Metastatic Breast Carcinoma in the Ovary (tissue), 3 donors: ENCODE results near the genes MDK and CKAP5.

GRCh38 chr11:46121533-46122785, 705 bp upstream of the PHF21A start:
- PRO-cap, 3 experiments, result peak in 3 of 3 experiments; most common plus-strand start chr11:46121579 (in 3); most common minus-strand start chr11:46122307 (in 3)

DNA sequence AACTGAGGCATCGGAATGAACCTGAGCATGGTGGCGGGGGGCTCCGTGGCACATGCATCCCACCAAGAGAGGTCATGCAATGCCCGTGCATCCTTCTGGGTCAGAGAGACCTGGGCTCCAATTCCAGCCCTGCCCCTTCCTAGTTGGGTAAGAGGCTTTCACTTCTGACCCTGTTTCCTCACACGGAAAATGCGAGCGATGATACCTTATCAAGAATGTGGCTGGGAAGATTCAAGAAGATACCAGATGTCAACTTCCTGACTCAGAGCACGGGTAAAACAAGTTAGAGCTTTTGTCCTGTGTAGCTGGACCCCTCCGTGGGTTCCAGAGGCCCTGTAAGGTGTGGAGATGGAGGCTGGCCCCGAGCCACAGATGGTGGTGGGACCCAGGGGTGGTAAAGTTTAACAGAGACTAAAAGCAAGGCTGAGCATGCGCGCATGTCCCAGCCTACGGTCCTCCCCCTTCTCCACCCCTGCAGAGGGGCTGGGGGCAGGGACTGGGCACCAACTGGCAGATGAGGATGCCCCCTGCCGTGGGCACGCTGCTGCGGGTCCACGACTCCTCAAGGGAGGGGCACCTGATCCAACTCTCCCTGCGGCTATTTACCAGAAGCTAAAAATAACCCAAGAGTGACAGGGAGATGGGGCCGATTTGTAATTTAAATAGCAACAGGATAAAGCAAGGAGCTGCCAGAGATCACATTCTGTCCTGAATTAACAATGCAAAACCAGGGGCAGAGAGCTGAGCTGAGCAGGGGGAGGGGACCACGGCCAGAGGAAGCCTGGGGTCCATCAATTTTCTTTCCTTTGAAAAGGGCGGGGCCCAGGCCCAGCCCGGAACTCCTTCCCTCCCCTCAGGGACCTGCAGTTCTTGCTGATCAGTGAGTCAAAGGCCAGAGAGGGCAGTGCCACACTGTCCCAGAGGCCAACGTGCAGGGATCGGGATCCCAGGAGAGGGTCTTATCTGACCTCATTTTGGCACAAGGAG, 8.4 kb upstream of the DGKZ start:
- PRO-cap, 3 experiments, result peak in 1 of 3 experiments; most common plus-strand start position 661 of the sequence (in 1); most common minus-strand start position 449 of the sequence (in 1)

DNA sequence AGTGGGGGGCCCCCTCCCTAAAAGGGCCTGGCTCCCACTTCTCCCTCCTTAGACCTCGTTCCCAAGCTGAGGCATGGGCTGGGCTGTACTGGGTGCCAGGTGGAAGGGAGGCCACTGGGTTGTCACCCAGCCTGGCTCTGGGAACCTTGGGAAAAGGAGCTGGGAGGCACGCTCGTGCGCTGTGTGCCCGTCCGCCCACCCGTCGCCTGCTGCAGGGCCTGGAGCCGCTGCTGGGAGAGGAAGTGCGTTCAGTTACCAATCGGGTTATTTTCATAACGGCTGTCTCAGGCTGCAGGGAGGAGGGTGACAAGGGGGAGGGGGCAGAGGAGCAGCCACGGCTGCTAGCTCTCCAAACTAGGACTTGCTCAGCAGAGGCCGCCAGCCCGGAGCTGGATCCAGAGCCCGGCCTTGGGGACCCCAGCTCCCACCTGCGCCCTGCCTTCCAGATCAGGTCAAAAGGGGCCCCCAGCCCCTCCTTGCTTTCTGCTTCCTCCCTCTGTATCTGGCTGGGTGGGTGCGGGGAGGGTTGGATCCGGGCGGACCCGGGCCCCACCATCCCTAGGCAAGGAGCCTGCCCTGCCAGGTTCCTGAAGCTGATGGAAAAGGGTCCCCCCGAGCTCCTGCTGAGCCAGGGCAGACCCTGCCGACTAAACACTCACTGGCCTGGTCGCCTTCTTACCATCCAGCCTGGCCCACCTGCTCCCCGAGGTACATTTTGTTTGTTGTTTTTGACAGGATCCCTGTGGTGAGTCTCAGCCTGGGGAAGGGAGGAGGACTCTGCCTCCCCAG, 14.2 kb downstream of the DGKZ start:
- PRO-cap, 3 experiments, result peak in 3 of 3 experiments; most common plus-strand start position 309 of the sequence (in 3); most common minus-strand start position 211 of the sequence (in 2)

DNA sequence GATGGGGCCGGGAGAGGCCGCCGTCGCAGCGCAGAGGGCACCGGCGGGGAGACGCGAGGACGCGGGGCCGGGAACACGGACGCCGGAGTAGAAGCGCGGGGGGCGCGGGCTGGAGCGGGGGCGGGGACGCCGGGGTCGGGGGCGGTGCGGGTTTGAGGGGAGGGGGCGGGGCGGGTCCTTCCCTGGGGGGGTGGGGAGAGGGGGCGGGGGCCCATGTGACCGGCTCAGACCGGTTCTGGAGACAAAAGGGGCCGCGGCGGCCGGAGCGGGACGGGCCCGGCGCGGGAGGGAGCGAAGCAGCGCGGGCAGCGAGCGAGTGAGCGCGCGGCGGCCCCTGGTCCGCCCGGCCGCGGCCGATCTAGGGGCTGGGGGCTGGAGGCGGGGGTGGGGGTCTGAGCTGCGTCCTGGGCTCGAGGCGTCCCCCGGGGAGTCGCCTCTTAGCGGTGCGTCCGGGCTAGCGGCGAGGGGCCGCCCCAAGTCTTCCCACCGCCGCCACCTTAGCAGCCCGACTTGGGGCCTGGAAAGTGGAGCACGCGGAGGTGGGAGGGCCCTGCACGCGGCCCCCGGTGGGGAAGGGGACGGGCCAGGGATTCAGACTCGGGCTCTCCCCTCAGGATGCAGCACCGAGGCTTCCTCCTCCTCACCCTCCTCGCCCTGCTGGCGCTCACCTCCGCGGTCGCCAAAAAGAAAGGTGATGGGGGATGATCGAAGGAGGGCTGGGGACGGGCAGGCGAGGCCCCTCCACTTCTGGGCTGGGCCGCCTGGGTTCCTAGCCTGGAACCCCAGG, at the start of gene MDK:
Gene MDK, plus strand, starts transcription at position 227 of the 787 bp plus-strand sequence.
- PRO-cap, 3 experiments, result peak in 3 of 3 experiments; most common plus-strand start position 590 of the sequence (in 2); most common minus-strand start position 111 of the sequence (in 2)

GRCh38 chr11:46397331-46397985, 5.9 kb upstream of the CHRM4 start:
- PRO-cap, 3 experiments, result no peak in any of the 3 experiments

DNA sequence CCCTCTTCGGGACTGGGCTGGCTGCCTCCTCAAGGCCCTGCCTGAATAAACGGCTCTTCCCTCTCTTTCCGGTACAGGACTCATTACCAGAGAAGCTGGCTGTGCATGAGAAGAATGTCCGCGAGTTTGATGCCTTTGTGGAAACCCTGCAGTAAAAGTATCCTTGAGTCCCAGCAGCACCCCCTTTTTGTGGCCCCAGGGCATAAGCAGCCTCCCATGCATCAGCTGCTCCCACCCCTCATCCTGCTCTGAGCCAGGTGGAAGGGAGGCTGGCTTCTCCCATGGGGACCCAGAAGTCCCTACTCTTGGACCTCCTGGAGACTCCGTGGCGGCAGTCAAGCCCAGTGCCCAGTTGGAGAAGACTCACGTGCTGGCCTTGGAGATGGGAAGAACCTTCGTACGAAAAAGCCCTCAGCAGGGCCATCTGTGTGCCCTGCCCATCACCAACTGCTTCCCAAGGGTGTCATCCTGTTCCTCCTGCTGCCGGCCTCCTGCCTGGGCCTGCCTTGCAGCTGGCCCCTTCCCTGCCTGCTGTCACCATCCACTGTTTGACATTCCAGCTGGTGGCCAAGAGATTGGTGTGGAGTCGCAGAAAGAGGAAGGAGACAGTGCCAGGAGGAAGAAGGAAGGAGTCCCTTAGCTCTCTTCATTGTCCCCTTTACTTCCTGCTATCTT, 28.1 kb downstream of the ARHGAP1 start:
- PRO-cap, 3 experiments, result no peak in any of the 3 experiments

DNA sequence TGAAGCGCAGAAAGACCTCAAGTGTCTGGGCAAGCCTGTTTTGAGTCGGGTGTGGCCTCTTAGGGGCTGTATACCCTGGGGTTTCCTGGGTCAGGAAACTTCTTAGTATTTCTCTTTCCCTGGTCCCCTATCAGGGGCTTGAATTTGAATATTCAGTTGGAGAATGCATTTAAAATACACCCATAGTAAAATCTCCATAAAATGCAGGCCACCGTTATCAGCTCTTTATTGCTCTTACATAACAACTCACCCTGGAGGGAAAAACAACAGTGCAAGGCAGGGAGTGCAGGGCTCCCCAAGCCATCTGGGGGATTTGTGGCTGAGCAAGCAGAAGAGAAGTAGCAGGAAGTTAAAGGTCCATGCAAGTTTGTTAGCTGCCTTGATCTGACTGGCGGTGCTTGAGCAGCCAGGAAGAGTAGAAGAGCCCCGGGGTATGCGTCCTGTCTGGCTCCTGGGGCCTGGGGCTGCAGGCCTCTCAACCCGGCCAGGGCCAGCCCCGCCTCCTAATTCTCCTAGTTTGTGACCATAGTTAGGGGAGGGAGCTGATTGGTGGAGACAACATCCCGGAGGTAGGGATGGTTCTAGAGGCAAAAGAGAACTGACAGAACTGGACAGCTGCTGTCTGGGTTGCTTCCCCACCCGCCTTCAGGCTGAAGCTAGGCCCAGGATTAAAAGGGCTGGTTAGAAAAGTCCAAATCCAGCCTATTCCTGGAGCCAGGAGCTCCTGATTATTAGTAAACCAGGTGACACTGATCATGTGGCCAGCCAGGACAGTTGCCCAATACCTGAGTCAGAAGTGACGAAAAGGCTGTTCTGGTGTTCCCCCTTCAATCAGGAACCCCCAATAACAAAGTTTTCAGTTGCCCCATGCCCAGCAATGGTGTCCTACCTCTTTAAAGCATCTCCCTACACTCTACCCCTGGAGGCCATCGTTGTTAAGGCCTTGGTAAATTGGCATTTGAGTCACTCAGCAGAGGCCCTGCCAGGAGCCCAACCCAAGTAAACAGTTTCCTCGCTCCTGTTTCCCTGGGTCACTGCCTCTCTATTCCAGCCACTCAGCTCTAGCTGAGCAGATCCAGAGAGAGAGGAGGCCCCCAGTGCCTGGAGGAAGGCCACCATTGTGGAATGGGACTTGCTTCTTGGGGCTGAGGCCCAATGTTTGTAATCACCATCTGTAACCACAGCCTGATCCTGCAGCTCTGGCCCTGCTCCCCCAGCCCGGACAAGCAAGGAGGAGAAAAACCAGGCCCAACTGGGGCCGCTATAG, 25.4 kb downstream of the ARHGAP1 start:
- PRO-cap, 3 experiments, result peak in 1 of 3 experiments; most common plus-strand start position 401 of the sequence (in 1); most common minus-strand start position 446 of the sequence (in 1)

DNA sequence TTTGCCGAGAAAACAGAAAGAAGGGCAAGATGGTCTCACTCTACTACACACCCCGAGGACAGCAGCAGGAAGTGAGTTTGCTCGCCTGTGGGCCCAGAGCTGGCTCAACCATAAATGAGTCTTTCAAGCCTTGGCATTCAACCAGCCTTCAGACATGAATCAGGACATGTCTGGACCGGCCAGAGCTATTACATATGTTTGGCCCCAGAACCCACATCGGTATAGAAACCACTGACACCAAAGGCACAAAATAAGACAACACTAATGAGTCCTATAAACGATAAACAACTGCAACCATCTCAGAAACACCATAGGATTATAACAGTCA, 12.9 kb downstream of the ARHGAP1 start:
- PRO-cap, 3 experiments, result no peak in any of the 3 experiments

DNA sequence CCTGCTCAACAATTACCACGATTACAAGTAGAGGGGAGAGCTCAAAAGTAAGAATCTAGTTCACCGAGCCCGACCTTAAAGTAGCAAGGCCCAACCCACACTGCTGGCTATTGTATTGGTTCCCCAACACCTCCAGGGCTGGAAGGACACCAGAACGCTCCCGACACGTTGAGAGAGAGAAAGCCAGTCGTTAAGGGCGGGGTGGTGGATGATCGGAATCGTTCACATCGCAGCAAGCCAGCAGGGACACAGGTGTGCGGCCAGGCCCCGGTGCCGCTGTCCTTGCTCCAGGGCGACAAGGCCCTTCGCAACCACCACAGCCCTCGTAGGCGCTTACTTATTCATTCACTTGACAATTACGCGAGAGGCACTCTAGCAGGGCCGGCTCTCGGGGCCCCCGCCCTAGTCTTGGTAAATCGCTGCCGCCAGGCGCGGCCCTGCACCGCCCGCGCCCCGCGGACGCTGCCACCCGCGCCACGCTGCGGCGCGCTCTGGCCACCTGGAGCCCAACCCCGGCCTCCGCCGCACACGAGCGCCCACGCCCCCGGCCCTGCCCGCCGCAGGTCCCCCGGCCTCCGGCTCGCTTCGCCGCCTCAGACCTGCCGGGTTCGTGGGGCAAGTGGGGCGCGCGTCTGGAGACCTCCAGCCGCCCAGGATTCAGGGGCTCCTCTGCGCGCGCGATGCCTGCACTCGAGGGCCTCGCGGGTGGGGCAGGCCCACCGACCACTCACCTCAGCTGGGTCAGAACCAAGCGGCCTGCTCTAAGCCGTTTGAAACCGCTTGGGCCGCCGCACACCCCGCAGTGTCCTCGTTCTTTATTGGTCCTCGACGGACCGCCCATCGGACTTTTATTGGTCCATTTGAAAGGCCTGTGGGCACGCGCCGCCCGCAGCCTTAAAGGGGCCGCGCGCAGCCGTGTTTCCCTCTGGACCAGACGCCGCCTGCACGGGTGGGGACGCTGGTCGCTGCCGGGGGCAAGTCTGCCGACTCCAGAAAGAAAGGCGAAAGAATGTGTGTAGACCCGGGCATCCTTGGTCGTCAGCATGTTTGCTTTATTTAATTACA, at the start of gene CKAP5:
Gene CKAP5, minus strand, starts transcription at position 792 of the 1,065 bp plus-strand sequence.
- PRO-cap, 3 experiments, result peak in 3 of 3 experiments; most common plus-strand start position 924 of the sequence (in 3); most common minus-strand start position 804 of the sequence (in 2)

DNA sequence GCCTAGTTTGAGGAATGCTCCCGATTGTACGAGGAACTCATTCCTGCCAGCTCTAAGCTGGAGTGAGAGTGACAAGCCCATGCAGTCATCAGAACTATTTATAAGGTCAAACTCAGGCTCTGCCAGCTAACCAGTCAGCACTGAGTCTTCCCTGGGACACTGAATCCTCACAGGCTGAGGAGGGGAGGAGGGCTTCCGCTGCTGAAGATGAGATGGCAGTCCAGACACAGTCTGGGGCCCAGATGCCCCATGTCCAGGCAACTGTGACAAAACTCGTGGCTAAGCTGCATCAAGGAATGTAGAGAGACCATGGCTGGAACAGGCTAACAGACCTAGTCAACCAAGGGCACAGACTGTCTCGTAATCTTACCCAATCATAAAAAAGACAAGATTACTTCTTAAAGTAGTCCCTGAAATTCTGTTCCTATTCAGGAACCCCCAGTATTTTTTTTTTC, 3.9 kb downstream of the LRP4 start:
- PRO-cap, 3 experiments, result no peak in any of the 3 experiments

DNA sequence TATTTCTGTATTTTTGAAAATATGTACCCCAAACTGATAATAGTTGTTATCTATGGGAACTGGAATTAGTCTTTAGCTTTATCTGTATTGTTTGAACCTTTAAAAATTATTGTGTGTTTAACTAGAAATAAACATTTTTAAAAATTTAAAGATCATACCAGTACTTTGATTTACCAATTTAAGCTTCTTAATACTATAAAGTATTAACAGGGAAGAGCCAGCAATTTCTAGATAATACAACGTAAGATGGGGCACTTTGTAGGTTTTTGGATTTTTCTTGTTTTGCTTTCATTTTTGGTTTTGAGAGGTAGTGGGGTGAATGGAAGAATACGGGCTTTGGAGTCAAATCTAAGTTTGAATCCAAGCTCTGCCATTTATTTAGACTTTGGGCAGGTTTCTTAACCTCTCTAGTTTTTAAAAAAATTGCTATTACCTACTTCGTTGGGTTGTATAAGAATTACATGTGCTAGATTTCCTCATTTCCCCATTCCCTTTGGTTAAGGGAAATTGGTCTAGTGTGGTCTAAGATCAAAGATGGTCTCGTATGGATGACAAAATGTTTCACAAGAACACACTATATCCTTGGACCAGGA, 44.9 kb downstream of the CSTPP1 start:
- PRO-cap, 3 experiments, result no peak in any of the 3 experiments

DNA sequence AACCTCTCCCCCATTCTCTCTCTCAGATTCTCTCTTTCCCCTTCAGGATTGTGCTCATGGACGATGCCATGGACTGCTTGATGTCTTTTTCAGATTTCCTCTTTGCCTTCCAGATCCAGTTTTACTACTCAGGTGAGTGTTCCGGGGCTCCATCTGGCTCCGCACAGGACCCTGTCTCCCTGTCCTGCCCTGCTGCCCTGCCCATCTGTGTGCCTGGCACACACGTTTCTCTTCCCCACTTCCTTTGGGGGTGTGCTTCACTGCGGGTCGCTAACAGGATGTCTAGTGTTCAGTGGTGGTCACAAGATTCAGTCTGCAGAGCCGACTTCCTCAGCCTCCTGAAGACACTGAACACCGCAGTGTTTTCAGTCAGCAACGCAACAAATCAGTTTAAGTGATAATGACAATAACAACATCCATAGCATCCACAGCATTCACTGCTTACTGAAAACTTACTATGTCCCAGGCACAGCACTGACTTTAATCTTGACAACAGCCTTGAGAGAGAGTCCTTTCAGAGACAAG, 21.5 kb downstream of the ARFGAP2 start:
- PRO-cap, 3 experiments, result no peak in any of the 3 experiments

GRCh38 chr11:47234049-47235285, 14.1 kb downstream of the ACP2 start:
- PRO-cap, 3 experiments, result peak in 1 of 3 experiments; most common minus-strand start chr11:47234752 (in 1)

DNA sequence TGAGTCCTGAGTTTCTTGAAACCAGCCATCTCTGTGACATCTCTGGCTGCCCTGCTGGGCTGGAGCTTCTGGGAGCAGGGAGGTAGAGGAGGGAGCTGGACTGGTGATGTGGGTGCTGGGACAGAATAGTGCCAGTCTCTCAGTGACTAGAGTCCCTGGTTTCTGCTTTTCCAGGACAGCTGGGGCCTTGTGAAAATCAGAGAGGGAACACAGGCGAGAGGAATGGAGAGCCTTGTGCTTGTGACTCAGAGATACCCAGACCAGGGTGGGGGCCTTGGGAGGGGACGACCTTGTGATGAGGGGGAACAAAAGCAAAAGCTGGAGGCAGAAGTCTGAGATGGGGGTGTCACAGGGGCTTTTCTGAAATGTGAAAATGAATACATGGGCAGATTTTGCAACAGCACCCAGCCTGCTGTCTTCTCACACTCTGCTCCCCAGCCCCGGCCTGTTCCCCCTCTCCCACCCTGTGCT, 3.5 kb upstream of the NR1H3 start:
- PRO-cap, 3 experiments, result no peak in any of the 3 experiments

- PRO-cap, 3 experiments, result no peak in any of the 3 experiments
These were observed 27.9 kb downstream of the NR1H3 start for GRCh38 chr11:47285482-47286332.

DNA sequence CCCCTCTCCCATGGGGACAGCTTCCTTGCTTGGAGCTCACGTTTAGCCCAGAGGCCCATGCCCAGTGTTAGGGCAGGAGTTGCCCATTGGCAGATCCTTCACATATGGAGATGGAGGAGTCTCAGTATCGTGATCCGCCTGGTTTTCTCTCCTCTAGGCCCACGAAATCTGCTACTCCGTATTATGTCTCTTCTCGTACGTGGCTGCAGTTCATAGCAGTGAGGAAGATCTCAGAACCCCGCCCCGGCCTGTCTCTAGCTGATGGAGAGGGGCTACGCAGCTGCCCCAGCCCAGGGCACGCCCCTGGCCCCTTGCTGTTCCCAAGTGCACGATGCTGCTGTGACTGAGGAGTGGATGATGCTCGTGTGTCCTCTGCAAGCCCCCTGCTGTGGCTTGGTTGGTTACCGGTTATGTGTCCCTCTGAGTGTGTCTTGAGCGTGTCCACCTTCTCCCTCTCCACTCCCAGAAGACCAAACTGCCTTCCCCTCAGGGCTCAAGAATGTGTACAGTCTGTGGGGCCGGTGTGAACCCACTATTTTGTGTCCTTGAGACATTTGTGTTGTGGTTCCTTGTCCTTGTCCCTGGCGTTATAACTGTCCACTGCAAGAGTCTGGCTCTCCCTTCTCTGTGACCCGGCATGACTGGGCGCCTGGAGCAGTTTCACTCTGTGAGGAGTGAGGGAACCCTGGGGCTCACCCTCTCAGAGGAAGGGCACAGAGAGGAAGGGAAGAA, 23.4 kb downstream of the MYBPC3 start:
- PRO-cap, 3 experiments, result no peak in any of the 3 experiments

DNA sequence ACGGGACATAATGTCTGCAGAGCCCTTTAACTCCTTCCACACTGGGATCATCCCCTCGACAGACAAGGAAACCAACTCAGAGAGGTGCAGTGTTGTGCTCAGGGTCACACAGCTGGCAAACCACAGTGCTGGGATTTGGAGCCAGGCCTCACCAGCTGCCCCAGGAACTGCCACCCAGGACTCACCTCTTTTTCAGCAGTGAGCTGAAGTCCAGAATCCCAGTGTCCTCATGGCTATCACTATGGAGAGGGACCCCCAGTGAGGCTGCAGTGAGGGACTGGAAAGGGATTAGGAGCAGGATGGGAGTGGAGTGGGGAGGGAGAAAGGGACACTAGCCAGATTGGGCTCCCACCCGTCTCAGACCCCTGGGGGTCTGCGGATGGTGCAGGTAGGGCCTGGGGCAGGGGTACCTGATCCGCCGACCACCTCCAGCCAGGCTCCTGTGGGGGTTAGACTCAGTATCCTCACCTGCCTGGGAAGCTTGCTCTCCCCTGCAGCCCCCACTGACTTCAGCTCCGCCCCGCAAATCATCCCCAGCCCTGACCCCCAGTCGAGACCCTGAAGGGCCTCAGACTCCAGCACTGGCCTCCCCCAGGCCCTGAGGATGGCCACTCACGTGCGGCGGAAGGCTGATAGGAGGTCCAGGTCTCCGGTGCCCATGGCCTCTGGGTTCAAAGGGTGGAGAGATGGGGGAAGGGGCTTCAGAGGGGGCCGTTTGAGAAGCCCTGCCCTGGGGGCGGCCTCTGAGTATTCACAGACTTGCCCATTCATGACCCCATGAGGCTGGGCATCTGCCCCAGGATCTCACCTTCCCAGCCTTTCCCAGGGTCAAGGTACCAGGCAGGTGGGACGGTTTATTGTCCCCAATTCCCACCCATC, 5.0 kb downstream of the MYBPC3 start:
- PRO-cap, 3 experiments, result no peak in any of the 3 experiments

DNA sequence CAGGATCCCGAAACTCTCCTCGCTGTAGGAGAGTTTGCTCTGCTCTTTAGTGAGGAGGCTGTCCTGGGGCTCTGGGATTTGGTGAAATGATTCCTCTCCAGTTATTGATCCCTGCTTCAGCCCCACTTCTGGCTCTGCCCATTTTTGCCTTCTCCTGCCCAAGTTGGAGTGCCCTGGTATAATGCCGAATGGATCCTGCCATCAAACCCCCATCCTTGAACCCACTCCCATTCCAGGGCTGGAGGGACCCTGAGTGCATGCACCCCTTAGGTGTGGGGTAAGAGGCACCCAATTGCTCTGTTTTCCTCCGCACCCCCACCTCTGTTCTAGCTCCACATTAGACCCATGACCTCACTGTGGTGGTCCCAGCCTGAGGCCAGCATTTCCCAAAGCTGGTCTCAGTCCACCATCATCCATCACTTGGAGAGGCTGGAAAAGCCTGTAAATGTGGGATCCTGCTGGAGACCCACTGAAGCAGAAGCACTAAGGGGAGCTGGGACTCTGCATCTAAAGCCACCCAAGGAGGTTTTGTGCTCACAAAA, 11.9 kb upstream of the MYBPC3 start:
- PRO-cap, 3 experiments, result no peak in any of the 3 experiments

DNA sequence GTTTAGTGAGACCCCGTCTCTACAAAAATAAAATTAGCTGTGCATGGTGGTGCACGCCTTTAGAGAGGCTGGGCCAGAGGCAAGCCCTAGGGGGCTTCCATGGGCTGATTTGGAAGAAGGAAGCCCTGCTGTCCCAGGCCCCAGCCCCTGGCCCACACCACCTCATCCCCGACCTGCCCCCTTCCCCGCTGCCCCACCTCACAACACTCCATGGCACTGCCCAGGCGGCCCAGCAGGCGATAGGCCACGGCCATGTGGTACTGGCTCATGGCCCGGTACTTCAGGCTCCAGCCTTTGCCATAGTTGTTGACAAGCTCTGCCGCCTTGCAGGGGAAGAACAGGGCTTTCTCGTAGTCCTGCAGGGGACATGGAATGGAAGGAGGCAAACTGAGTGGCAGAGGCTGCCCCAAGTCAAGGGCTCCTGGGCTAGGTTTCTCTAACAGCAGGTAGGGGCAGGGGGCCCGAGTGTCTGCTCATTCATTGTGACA, 6.4 kb downstream of the RAPSN start:
- PRO-cap, 3 experiments, result no peak in any of the 3 experiments

DNA sequence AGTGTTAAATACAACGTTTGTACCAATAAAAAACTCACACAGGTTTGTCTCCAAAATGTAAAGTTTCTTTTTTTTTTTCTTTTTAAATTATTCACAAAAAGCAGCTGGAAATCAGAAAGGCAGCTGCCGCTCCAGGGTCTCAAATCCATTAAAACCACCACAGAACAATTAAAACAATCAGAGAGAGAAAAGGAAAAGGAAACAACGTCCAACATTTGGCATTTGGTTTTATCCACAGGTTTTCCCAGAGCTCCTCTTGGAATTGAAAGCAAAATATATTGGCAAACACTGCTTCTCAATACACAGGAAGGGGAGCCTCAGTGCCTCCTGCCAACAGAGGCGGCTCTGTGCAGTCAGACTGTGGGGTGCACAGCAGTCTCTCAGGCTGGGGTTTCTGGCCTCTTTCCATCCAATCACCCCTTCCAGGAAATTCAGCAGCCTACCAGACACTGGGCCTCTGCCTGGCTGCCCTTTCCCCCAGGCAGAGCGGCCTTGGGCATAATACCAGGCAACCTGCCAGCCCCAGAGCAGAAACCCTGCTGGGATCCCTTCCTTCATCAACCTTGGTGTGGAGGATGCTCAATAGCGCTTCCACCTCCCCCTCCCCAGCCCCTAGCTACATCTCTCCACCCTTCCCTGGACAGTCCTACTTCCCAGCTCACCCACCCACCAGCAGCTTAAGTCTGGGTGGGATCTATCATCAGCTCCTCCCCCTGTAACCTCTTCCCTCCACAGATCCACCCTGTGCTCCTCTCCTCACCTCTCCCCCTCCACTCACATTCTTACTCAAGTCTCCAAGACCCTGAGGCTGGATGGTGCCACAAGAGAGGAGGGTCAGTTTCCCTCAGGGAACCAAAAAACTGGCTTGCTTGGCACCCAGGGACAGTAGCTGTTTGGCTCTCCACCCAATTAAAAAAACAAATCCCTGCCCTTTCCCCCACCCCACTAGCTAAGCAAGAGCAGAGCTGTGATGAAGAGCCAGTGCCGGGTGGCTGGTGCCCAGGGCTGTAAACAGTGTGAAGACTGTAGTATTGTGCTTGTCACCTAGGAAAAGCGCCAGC, 17.9 kb upstream of the RAPSN start:
- PRO-cap, 3 experiments, result no peak in any of the 3 experiments